Airway epithelial cell (primary cell): ENCODE results near the genes KLK9 and KLK11.

DNA sequence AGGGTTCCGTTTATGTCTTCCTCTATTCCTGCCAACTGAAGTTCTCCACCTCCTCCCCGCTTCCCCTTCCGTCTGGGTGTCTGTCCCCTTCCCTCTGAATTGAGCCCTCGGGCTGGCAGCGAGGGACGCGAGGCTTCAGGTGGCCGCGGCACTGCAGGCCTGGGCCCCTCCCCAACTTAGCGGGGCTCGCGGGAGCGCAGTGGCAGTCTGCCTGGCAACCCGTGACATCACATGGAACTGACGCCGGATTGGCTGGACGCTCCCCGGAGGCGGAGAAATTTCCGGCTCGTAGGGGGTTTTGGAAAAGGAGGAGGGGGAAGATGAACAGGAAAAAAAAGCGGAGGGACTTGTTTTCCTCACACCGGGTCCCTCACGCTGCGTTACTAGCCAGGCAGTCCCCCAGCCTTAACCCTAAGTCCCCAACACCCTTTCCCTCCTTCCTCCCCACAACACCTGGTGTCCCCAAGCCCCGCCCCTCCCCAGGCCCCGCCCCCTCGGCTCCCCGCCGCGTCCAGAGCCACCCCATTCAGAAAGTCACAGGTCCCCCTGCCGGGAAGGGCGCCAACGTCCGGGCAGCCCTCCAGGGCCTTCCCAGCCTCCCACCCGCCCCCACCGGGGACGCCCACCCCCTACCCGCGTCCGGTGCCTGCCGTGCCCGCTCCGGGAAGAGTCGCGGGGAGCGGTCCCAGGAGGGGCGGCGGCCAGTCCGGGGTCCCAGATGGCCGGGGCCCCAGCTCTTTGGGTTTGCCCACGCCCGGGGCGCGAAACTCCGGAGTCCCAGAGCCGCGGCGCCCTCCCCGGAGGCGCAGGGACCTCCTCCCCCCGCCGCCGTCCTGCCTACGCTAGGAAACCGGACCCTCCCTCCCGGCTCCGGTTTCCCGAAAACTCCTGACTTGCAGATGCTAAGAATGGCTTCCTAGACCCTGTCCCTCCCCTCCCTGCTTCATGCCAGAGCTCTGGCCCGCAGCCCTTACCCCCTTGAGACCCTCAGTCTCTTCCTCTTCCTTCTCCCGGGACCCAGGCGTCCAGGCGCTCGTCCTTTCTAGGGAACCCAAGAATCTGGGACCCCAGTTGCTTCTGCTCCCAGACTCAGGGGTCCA, 802 bp upstream of the MYBPC2 start:
- RAMPAGE, long total RNA = no peak

- RAMPAGE, long total RNA = no peak
Measured at GRCh38 chr19:50477654-50477906, 932 bp upstream of the GARIN5A start.

GRCh38 chr19:50547344-50547801, 20.9 kb downstream of the LRRC4B start:
- RAMPAGE, long total RNA = no peak

DNA sequence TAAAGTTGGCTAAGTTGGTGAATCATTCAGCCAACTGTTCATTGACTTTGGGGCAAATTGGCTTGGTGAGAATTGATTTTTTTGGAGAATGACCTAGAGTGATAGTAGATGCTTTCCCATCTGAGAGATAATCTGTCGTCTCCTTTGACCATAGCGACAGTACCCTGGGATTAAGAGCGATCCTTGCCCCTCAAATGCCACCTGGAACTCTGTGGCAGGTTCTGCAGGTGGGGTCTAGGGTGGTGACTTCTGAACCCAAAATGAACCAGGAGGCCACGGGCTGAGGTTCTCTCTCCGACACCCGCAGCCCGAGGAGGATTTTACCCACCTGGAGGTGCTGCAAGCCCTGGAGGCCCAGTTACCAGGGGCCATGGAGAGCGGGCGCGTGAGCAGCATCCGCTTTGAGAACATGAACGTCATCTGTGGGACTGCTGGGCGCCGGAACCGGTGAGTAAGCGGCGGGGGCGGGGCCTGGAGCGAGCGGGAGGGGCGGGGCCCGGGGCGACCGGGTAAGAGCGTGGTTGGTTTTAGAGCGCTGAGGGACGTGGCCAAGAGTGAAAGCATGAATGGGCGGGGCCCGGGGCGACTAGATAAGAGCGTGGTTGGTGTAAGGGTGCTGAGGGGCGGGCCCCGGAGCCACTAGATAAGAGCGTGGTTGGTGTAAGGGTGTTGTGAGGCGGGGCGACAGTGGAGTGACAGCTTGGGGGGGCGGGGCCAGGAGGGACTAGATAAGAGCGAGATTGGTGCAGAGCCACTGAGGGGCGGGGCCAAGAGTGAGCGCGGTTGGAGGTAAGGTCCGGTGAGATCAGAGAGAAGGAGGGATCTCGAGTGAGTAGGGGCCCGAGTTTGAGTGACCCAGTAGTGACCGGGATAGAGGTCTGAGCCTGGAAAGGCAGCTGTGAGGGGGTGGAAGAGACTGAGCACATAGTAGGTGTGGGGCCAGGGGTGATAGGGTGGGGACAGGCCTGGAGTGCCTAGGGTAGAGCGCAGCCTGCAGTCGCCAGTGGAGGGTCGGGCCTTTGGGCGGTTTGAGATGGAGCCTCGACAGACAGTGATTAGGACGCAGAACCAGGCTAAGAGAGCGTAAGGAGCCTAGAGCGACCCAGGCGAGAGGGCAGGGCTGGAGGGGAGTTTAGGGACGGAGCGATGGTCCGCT, 8.8 kb downstream of the C19orf81 start:
- RAMPAGE, long total RNA = no peak

GRCh38 chr19:51009427-51009793, at the start of gene KLK9:
KLK9 (minus strand) TSS chr19:51009592.
- RAMPAGE, long total RNA = no peak

DNA sequence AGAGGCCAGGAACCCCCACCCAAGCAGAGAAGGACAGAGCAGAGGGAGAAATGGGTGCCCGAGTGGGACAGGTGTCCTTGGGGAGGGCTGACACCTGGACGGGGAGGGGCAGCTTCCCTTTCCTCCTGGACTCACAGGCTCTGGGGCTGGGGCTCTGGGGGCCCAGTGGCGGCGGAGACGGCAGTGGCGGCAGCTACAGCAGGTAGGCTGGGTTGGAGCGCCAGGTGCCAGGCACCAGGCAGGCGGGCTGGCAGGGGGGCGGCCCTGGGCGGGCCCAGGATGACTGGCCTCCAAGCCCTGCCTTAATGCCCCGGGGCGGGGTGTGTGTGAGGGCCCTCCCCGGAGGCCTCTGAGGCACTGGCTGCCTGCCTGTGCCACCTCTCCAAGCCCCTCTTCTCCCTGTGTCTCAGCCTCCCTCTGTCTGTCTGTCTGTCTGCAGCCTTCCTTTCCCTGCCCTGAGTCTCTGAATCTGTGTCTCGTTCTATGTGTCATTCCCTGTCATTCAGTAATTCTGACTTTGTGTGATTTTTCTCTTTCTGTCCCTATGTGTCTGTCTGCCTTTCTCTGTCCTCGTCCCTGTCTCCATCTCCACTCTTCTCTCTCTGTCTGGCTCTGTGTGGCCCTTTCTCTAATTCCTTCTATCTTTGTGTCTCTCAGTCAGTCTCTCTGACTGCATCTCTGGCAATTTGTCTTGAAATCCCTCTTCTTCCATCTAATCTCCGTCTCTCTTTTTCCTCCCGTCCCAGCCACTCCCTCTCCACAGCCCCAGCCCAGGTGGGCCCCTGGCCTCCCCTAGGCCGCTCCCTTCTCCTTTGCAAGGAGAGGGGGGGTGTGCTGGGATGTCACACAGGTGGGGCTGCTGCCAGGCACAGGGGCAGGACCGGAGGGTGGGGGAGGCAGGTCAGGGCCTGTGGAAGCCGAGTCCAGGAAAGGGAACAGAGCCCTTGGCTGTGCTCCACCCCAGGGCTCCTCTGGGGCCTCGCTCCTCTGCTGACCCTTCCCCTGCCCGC, at the start of gene KLK11:
KLK11 (minus strand) TSS at position 214 of the 1,010 bp plus-strand sequence.
- RAMPAGE, long total RNA = start-site peak on the minus strand centred at position 220 of the sequence, 70 bp wide, 922 and 392 reads in 2 replicates

DNA sequence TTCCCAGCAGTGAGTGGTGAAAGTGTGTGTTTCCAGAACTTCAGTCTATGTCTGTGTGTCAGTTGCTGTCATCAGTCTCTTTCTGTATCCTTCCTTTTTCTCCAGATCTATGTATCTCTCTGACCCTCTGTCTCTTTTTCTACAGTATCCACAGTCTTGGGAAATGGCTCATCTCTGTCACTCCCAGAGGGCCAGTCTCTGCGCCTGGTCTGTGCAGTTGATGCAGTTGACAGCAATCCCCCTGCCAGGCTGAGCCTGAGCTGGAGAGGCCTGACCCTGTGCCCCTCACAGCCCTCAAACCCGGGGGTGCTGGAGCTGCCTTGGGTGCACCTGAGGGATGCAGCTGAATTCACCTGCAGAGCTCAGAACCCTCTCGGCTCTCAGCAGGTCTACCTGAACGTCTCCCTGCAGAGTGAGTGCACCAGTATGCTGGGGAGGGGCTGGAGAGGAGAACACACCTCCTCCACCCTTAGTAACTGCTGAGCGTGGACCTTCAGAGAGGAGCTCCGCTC, 2.2 kb downstream of the SIGLEC9 start:
- RAMPAGE, long total RNA = no peak

- RAMPAGE, long total RNA = no peak
Measured at GRCh38 chr19:51127552-51128299, 3.0 kb downstream of the SIGLEC9 start.

DNA sequence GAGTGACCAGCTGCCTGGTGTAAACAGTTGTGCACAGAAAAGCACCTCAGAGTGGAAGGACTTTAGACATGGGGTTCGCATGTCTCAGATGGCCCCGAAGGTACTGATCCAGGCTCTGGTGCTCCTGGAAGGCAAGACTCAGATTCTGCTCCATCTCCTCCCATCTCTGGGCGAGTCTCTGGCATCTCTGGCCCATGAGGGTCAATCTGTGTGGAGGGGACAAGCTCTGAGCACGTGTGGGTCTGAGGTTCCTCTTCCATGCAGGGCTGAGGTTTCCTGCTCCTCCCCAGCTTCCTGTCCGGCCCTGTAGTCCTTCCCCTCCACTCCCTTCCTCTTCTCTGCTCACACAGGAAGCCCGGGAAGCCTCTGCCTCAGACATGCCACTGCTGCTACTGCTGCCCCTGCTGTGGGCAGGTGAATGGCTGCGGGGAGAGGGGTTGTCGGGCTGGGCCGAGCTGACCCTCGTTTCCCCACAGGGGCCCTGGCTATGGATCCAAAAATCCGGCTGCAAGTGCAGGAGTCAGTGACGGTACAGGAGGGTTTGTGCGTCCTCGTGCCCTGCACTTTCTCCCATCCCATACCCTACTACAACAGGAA, 14.1 kb upstream of the CD33 start:
- RAMPAGE, long total RNA = no peak

- RAMPAGE, long total RNA = no peak
Measured at GRCh38 chr19:51327305-51328104, 14.4 kb downstream of the VSIG10L start.

DNA sequence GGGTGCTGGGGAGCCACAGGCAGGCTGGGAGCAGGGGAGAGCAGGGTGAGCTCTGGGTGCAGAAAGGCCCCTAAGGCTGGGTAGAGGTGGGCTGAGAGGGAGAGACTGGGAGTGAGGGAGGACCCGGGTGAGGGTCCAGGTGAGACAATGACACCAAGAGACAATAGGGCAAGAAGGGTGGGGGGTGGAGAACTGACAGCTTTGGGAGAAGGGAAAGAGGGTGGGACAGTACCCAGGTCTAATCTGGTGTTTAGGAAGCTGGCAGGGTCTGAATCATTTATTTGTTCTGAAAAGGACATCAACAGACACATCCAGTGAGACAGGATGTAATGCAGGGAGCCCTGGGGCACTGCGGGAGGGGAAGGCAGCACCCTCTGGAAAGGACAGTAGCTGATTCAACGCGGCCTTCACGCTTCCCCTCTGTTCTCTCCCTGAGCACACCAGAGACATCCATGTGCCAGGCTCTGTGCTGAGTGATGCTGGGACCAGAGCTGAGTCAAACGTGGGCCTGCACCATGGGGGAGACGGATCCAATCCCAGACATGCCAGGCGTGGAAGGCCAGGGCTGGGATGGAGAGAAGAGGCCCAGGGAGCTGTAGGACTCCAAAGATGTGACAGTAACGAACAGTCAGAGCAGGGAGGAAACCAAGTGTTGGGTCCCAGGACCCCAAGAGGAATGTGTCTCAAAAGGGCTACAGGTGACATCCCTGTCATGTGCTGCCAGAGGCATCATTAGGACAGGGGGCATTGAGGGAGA, 2.0 kb downstream of the ETFB start:
- RAMPAGE, long total RNA = no peak

GRCh38 chr19:51467712-51468738, 9.8 kb upstream of the SIGLEC8 start:
- RAMPAGE, long total RNA = no peak

GRCh38 chr19:51572740-51573677, 1.9 kb downstream of the ZNF175 start:
- RAMPAGE, long total RNA = no peak

GRCh38 chr19:51697659-51698471, 4.7 kb downstream of the SPACA6 start:
- RAMPAGE, long total RNA = no peak

DNA sequence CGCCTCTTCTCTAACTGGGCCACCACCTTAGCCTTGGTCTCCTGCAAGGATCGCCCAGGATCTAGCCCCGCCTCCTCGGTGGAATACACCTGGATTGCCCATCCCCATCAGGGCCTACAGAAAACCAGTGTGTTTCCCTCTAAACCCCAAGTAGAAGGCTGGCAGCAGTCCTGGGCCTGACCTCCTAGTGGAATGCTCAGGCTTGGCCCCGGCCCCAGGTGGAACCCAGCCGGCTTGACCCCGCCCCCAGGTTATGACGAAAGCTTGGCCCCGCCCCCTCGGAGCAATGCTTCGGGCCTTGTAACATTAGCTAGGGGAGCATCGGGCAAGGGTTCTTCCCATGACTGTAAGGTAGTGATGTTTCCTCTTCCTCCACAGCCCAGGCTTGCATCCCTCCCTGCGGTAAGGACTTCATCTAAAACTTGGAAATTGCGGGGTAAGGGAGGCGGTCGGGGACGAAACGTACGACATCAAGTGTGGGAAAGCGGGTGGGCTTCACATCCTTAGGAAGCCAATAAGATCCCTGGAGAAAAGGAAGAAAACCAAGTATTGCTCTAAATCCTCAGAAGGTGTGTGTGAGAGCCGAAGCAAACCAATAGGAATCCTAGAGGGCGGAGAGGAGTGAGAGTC, 9.2 kb downstream of the SPACA6 start:
- RAMPAGE, long total RNA = no peak

DNA sequence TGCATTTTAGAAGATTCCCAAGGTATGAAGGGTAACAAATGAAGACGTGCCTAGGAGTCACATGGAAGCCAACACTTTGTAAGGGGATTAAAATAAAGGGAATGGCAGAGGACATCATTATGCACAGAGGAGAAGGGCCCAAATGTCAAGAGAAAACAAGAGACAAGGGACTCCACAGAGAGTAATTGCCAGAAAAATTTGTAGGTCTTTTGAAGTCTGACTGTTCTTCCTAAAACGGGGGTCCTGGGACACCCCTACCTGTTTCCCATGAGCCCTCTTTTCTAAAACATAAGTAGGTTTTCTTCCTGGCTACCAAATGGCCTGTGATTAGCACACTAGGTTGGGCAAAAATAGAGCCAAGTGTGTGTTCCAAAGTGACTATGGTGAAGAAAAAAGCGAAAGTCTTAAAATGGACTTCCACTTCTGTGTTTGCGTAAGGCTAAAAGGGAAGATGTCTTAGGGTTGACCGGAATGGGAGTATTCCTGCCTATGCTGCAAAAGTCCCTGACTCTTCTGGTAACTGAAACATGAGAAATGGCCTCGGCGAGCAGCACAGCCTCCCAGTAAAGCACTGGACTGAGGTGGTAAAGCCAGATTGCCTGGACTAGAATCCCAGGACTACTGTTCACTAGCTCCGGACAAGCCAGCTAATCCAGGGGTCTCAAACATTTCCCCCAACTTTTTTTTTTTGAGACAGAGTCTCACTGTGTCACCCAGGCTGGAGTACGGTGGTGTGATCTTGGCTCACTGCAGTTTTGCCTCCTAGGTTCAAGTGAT, 2.4 kb upstream of the FPR1 start:
- RAMPAGE, long total RNA = no peak

DNA sequence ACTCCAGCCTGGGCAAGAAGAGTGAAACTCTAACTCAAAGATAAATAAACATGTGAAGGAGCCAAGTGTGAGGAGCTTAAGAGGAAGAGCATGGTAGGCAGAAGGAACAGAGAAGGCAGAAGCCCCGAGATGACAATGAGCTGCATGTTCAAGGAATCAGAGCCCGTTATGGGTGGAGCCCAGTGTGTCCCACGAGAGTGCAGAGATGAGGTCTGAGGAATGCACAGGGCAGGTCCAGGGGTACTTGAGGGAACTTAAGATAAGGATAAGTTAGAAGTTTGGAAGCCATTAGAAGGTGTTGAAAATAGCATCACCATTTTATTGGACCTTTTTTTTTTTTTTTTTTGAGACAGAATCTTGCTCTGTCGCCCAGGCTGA, 767 bp downstream of the FPR2 start:
- RAMPAGE, long total RNA = no peak

DNA sequence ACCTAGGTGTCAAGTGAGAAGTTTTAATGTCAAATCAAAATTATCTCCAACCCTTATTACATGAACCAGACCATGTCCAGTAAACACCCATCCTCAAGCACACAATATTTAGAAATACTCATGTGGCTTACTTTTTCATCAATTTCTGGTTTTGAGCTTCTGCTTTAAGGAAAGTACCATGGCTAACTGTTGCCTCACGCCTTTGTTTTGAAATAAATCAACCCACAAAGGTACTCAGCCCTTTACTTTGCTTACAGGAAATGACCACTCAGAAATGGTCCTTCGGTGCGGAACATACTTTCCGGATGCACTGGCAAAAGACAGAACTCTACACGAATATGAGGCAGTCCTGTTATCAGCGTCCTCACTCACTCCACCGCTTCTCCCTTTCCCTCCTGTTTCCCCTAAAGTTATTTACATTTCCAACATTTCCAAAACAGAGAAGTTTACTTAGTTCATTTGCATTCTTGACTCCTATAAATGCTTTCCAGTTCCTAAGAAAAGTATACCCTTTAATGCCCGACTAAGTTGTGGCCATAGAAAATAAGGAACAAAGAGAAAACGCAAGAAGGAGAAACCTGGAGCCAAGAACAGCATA, 10.4 kb downstream of the FPR2 start:
- RAMPAGE, long total RNA = no peak

DNA sequence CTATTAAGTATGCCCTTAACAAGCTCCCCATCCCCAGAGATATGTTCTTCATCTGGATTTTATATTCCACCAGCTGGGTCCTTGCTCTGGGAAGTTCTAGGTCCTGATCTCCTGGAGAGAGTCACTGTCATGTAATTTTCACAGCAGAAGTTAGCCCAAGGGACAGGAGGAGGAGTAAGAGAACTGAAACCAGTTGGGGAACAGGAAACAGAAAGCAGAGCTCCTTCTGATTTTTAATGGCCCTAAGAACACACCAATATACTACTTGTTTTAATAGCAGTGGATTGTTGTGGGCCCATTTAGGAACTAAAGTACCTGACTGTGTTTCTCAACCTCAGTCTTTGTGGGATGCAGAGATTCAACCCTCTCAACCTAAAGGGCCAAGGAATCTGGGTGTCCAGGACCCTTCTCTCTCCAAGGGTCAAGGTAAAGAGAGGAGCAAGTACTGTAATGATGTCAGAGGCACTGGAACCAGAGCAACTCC, 8.2 kb upstream of the FPR3 start:
- RAMPAGE, long total RNA = no peak

GRCh38 chr19:52046683-52047352, 1.8 kb downstream of the ZNF432 start:
- RAMPAGE, long total RNA = no peak